Vagina (tissue), 1 donor: ENCODE measurements around a stretch of chr14.

GRCh38 chr14:24860996-24861604 lies 188.8 kb downstream of the STXBP6 start:
- PRO-cap = no peak
- RAMPAGE, long total RNA = no peak

GRCh38 chr14:26178343-26178844 lies 419.4 kb downstream of the NOVA1 start:
- PRO-cap = no peak
- RAMPAGE, long total RNA = no peak

GRCh38 chr14:26595234-26595820 lies 2.5 kb downstream of the NOVA1 start:
- PRO-cap = no peak
- RAMPAGE, long total RNA = start-site peak on the minus strand at chr14:26595461-26595551, 51 reads

- PRO-cap = no peak
- RAMPAGE, long total RNA = no peak
Measured at GRCh38 chr14:29236624-29237243, 470.1 kb downstream of the FOXG1 start.

DNA sequence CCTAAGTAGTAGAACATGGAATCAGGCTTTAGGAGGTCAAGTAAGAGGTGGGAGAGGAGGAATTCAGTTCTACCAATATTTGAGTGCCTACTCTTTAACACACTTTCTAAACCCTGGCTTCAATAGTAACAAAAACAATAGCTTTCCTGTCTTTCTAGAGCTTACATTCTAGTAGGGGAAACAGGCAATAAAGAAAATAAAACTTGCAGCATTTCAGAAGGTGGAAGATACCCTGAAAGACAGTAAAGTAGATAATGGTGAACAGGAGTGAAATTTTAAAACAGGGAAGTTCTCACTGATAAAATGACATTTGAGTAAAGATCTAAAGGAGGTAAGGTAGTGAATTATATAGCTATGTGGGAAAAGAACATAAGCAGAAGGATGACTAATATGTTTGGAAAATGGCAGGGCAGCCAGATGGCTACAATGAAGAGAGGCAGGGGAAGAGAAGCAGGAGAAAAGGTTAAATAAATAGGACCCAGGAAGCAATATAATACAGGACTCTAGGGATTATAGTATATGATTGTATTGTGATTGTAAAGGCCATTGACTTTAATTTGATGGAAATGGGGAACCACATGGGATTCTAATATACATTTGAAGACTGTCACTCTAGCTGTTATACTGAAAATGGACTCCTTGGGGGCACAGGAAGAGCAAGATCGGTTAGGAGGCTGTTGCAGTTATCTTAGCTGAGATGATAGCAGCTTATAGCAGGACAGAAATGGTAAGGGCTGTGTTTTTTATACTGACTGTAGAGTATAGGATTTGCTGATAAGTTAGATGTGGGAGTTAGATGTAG lies 33.0 kb downstream of the SCFD1 start:
- PRO-cap = no peak
- RAMPAGE, long total RNA = no peak

DNA sequence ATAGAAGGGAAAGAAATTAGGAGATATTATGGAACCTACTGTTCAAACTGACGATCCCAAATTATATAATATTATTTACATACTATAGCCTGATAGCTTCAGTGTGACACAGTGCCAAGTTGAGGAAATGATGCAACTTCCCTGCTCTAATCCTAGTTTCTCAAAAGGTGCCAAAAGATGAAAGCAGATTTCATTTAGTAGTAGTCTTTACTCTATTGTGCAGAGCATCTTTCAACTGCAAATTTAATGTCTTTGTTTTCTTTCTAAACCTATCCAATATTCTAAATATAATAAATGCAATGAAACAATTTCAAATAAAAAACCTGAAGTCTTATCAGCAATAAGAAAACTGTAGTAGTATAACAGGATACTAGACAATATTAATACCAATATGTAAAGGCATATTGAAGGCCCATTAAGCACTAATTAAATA lies 47.0 kb downstream of the COCH start:
- PRO-cap = no peak
- RAMPAGE, long total RNA = no peak

- PRO-cap = no peak
- RAMPAGE, long total RNA = start-site peak on the minus strand at chr14:30972329-30972475, 18 reads; start-site peak on the minus strand at chr14:30972604-30972657, 9 reads
Measured at GRCh38 chr14:30972118-30972674, 53.3 kb upstream of the AP4S1 start.

DNA sequence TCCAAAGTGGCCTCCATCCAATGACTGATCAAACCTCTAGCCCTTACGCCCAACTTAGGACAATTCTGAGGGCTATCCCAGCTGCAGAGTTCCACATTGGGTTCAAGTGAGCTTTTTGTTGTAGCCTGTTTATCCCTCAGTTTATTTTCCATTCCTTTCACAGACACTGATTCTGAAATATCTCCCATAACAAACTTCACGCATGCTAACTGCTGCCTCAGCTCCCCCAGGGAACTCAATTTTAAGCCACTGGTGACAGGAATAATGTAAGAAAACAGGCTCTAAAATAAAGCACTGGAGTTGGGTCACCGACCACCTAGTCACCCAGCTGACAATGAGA lies 29.5 kb upstream of the AP4S1 start:
- PRO-cap = no peak
- RAMPAGE, long total RNA = start-site peak on the minus strand centred at position 181 of the sequence, 154 bp wide, 14 reads

GRCh38 chr14:31019904-31020246 lies 5.6 kb upstream of the AP4S1 start:
- PRO-cap = no peak
- RAMPAGE, long total RNA = no peak

GRCh38 chr14:31388704-31389200 lies 31.6 kb downstream of the HEATR5A start:
- PRO-cap = no peak
- RAMPAGE, long total RNA = no peak

GRCh38 chr14:31877072-31877801 lies 199.9 kb upstream of the ARHGAP5 start:
- PRO-cap = no peak
- RAMPAGE, long total RNA = no peak

GRCh38 chr14:31927119-31927780 lies 149.9 kb upstream of the ARHGAP5 start:
- PRO-cap = no peak
- RAMPAGE, long total RNA = no peak

- PRO-cap = no peak
- RAMPAGE, long total RNA = no peak
Measured at GRCh38 chr14:31966658-31967074, 110.4 kb upstream of the ARHGAP5 start.

DNA sequence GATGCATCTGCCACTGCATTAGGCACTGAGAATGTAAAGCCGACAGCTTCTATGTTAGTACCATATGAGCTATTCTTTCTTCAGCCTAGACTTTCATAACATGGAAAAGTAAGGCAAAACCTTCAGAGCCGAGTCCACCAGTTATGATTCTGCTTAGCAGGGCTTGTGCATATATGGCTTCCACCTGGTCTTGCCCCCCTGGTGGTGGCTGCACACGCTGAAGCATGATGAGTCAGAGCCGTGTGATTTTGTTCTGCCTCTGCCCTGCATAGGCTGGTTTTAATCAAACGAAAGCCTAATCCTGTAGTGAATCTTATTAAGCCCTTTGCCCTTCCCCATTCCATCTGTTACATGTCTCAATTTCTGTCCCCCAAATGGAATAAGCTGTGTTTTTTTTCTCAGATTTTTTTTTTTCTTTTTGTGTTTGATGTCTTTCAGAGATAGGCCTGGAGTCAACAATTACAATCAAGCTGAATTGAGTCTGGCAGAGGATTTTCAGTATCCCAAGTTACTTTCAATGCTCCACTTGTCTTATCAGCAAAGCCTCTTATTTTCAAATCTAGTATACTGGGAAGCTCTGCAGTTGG lies 104.0 kb upstream of the AKAP6 start:
- PRO-cap = no peak
- RAMPAGE, long total RNA = no peak

- PRO-cap = no peak
- RAMPAGE, long total RNA = no peak
Measured at GRCh38 chr14:32494595-32495678, 165.8 kb downstream of the AKAP6 start.

DNA sequence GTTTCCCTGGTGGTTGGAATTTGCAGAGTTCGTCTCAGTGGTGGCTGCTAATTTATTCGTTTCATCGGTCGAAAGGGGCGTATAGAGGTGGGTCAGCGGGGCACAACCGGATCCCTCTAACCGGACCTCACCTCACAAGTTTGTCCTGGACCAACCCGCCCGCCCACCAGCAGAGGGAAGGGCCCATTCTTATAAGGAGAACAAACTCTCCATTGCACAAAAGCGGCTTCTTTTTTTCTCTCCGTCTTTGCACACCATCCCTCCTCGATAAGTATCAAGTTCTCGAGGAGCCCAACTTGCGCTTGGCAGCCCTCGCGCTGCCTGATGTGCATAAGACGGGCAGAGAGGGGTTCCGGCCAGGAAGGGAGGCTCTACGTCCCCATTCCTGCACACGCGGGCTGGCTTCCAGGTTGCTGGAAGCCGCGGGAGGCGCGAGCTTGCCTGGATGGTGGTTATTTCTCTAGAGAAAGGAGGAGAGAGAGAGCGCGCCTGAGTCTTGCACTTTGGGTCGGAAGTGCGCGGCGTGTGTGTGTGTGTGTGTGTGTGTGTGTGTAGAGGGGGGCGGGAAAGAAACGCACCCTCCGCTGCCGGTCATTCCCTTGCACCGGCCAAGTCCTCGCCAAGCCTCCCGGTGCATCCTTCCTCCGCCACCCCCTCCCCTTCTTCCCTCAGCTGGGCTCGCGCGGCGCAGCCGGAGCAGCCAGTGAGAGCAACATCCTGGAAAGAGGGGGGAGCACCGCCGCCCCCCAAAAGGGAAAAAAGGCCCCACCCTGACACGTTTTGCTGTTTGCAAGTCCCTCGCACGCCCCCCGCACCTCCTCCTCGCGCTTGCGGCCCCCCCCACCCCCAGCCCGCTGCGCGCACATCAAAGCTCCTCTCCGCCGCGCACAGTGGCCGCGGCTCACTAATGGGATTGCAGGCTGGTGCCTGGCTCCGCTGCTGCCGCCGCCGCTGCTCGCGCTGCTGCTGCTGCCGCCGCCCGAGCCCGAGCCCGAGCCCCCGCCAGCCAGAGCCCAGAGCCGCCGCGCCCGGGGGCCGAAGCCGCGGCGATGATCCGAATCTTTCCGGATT lies 4.5 kb upstream of the NPAS3 start:
- PRO-cap = no peak
- RAMPAGE, long total RNA = no peak

GRCh38 chr14:34043633-34044287 lies 92.9 kb upstream of the EGLN3 start:
- PRO-cap = no peak
- RAMPAGE, long total RNA = no peak

GRCh38 chr14:34051983-34052443 lies 101.1 kb upstream of the EGLN3 start:
- PRO-cap = no peak
- RAMPAGE, long total RNA = no peak

DNA sequence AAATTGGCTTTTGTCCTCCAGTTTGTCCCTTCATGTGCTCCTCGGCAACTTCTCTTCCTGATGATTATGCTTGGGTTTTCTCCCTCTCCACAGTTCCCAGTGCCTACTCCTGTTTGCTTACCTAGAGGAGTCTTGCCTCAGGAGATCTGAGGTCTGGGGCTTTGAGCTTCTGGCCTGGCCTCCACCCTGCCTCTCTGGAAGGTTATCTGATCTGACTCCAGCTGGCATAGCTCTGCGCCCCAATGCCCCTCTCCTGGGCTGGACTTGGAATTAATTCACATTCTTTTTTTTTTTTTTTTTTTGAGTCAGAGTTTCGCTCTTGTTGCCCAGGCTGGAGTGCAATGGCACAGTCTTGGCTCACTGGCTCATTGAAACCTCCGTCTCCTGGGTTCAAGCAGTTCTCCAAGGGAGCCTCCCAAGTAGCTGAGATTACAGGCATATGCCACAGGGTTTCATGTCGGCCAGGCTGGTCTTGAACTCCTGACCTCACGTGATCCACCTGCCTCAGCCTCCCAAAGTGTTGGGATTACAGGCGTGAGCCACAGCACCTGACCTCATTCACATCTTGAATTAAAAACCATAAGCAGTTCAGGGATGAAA lies 33.5 kb downstream of the CFL2 start:
- PRO-cap = no peak
- RAMPAGE, long total RNA = no peak

DNA sequence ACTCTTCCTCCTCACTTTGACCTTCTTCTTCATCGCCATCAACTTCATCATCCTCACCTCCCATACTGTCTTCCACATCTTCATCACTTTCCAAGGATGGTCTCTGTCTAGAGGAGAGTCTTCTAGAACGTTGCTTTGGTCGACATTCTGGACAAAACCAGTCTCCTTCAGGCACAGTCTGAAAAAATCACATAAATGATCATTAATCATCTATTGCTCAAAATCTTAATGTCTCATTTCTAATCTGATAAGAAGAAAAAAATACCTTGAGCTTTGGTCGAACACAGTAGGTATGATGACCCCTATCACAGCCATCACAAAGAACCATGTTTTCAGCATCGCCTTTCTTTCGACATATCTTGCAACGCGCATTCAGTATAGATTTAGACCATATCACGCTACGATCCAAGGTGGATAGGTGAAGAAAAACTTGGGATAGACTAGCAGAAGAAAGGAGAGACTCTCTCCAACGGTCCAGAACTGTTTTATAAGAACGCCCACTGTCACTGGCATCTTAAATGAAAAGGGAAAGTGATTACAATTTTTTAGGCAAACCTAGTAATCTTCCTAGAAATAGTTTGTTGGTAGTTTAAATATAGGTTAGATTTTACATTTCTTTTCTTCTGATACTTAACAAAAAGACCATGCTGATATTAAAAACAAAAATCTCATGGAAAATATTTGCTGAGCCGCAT lies 50.5 kb upstream of the CFL2 start:
- PRO-cap = no peak
- RAMPAGE, long total RNA = start-site peak on the minus strand centred at position 155 of the sequence, 9 bp wide, 39 reads; start-site peak on the minus strand centred at position 343 of the sequence, 81 bp wide, 103 reads